Bronchus fibroblast of lung (primary cell): ENCODE results near the genes RFX7, TEX9, MNS1 and LIPC.

GRCh38 chr15:56006893-56007325, 13.5 kb upstream of the NEDD4 start:
- RAMPAGE, long total RNA = no peak

DNA sequence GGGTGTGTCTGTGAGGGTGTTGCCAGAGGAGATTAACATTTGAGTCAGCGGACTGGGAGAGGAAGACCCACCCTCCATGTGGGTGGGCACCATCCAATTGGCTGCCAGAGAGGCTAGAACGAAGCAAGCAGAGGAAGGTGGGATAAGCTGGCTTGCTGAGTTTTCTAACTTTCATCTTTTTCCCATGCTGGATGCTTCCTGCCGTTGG, 25.7 kb upstream of the NEDD4 start:
- RAMPAGE, long total RNA = no peak

- RAMPAGE, long total RNA = no peak
These were observed 49.9 kb upstream of the NEDD4 start for GRCh38 chr15:56043193-56043824.

GRCh38 chr15:56139115-56139605, 104.5 kb downstream of the RFX7 start:
- RAMPAGE, long total RNA = no peak

- RAMPAGE, long total RNA = no peak
These were observed 66.8 kb downstream of the RFX7 start for GRCh38 chr15:56176854-56177403.

GRCh38 chr15:56216417-56217179, 27.1 kb downstream of the RFX7 start:
- RAMPAGE, long total RNA = no peak

GRCh38 chr15:56243554-56244104, at the start of gene RFX7:
TSS of gene RFX7 (minus strand) at chr15:56243879.
- RAMPAGE, long total RNA = no peak

- RAMPAGE, long total RNA = start-site peak on the plus strand at chr15:56365421-56365453, 52 and 41 reads in 2 replicates
These were observed at the start of gene TEX9 for GRCh38 chr15:56364828-56366105. TSS of gene TEX9 (plus strand) at chr15:56365426.

GRCh38 chr15:56464685-56465936, at the start of gene MNS1:
TSS of gene MNS1 (minus strand) at chr15:56465137.
- RAMPAGE, long total RNA = start-site peak on the minus strand at chr15:56465053-56465106, 242 and 117 reads in 2 replicates

DNA sequence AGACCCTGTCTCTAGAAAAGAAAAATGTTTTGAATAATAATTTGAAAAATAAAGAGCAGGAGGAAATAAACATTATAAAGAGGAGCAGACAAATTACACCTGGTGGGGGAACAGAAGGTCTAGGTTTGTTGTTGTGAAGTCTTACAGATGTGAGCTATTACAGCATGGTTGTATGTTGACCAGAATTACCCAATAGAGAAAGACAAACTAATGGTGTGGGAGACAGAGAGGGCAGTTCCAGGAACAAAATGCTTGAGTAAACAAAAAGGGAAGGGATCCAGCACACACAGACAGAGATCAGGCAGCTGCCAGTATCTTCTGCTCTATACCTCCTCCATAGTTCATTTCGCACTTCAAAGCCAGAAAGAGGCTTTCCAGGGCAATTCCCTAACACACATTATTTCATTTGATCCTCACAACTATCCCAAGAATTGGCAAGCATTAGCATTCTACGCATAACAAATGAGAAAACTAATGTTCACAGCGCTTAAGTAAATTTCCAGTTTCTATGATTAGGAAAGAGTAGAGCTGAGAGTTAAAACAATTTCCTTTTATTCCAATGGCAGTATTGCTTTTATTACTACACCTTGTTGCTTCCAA, 39.6 kb upstream of the ZNF280D start:
- RAMPAGE, long total RNA = no peak

DNA sequence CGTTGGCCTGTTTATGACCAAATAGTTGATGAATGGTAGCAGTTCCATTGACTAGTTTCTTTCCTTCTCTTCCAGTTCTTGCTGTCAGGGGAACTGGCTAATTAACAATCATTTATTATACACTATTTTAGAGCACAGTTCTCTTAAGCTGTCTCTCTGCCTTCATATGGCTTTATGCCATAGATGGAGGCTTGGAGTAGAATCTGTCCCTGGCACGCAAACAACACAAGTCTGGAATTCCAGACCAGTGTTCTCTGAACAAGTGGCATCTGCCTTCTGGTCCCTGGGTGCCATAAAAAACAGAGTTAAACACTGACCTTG, 219.9 kb upstream of the CGNL1 start:
- RAMPAGE, long total RNA = no peak

DNA sequence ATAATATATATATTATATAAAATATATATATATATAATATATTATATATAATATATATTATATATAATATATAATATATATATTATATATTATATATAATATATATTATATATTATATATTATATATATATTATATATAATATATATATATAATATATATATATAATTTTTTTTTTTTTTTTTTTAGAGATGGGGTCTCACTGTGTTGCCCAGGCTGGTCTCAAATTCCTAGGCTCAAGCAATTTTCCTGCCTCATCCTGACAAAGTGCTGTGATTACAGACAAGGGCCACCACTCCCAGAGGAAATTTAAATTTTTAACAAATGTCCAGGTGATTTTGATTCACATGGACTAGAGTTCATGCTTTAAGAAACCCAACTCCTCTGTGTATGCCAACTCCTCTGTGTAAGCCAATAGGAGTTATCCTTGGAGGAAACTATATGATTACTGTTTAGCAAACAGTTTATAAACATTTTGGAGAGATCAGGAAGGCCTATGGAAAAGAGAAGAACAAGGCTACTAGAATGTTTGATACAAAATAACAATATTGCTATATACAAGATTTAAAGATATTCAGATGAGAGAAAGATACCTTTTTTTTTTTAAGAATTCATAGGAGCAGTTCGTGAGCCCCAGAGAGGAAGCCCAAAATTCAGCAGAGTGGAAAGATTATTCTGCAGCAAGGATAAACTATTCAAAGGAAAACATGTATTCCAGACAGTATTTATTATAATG, 205.5 kb upstream of the CGNL1 start:
- RAMPAGE, long total RNA = no peak

- RAMPAGE, long total RNA = no peak
These were observed 91.6 kb upstream of the CGNL1 start for GRCh38 chr15:57284623-57285121.

- RAMPAGE, long total RNA = no peak
These were observed 54.4 kb downstream of the MYZAP start for GRCh38 chr15:57645957-57646594.

GRCh38 chr15:57952223-57952944, 113.1 kb downstream of the ALDH1A2 start:
- RAMPAGE, long total RNA = no peak

DNA sequence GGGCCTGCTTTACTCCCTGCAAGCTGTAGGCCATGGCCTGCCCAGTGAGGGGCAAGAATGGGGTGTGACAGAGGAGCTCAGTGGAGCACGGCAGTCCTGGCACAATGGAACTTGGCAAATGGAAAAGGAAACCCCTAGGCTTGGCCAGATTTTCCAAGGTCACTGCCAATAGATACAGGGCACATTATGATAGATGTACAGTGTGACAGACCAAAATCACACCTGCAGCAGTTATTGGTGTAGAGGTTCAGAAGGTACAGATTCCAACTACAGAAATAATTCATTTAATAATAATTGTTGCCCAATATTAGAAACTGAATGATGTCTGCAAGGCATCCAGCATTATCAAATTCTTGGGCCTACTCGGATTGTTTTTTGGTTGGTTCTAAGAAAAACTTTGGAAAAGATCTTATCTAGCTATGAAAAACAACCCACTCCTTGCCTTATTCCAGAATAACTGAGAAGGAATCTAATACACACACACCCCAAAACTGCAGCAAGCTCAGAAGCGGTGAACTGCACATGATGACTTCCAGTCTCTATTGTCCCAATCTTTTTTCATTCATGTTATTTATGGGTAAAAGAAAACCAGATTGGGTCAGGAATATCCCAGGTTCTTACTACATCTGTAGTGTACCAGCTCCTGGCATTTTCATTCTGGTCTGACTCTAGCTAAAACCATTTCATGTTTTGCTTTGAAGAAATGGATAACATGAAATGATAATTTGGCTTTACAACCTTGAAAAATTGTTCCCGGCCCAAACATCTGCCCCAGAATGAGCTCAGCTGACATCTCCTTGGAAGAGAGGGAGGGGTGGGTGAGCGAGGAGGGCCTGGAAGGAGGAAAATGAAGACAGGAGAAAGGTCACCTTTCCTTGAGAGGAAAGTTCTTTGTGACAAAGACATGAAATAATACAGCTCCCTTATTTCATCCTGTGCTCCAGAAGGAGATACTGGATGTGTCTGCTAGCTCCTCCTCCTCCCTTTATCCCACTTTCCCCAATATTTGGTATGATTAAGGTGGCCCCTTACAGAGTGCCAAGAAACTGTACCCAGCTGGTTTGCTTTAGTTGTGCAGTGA, 111.2 kb downstream of the ALDH1A2 start:
- RAMPAGE, long total RNA = no peak

- RAMPAGE, long total RNA = no peak
These were observed 1.1 kb downstream of the AQP9 start for GRCh38 chr15:58139363-58139617.

DNA sequence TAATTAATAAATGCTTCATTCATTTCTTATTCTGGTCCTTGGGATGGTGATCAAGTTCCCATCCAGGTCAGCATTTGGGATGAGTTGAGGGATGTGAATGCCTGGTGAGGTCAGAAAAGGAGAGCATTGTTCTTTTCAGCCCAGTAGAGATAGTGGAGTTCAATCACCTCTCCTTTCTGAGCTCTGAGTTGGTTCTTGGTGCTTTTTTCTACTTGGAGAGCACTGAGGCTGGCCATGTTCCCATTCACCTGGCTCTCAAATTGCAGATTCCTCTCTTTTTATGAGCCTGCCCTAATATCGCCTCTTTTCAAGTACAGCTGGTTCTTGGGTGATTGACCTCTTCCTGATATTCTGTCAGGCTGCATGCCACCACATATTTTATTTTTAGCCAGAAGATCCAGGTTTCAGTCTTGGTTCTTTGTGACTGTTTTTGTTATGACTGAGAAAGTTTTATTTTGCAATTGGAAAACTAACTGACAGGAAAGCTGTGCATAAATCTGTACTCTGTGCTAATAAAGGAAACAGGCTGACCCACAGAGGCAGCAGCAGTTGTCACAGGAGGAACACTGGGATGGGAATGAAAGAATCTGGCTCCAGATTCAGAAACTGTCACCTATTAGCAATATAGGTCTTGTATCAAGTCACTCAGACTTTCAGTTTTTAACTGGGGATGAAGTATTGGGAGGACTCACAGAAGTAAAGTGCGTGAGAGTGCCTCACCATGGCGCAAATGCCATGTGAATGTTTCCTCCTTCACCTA, 10.6 kb downstream of the AQP9 start:
- RAMPAGE, long total RNA = no peak

- RAMPAGE, long total RNA = no peak
These were observed 71.3 kb upstream of the LIPC start for GRCh38 chr15:58360569-58360768.

DNA sequence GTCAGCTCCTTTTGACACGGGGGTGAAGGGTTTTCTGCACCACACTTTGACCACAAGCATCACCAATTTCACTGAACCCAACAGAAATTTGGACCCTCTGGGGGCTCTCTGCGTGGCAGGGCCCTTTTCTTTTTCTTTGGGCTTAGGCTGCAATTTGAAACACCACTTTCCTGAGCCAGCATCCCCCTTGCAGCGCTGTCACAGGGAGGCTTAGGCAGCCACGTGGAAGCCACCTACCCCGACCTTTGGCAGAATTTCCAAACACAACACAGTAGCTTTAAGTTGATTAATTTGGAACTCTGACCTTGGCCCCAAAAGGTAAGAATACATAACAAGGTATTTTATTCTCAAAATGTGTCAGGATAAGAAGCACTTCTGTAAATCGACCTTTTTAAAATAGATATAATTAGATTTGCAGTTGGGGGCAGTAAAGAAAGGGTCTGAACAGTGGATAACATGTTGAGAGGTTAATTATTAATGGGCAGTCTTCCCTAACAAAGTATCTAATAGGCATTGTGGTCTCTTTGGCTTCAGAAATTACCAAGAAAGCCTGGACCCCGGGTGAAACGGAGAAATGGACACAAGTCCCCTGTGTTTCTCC, at the start of gene LIPC:
Gene LIPC (plus strand): TSS at position 533 of the 601 bp plus-strand sequence.
- RAMPAGE, long total RNA = no peak